SJCRH30 (cell line): Measurements from ENCODE around the gene FAM229A.

- RAMPAGE, long total RNA, result no peak
These were observed 65.2 kb upstream of the TINAGL1 start for GRCh38 chr1:31511078-31511532.

DNA sequence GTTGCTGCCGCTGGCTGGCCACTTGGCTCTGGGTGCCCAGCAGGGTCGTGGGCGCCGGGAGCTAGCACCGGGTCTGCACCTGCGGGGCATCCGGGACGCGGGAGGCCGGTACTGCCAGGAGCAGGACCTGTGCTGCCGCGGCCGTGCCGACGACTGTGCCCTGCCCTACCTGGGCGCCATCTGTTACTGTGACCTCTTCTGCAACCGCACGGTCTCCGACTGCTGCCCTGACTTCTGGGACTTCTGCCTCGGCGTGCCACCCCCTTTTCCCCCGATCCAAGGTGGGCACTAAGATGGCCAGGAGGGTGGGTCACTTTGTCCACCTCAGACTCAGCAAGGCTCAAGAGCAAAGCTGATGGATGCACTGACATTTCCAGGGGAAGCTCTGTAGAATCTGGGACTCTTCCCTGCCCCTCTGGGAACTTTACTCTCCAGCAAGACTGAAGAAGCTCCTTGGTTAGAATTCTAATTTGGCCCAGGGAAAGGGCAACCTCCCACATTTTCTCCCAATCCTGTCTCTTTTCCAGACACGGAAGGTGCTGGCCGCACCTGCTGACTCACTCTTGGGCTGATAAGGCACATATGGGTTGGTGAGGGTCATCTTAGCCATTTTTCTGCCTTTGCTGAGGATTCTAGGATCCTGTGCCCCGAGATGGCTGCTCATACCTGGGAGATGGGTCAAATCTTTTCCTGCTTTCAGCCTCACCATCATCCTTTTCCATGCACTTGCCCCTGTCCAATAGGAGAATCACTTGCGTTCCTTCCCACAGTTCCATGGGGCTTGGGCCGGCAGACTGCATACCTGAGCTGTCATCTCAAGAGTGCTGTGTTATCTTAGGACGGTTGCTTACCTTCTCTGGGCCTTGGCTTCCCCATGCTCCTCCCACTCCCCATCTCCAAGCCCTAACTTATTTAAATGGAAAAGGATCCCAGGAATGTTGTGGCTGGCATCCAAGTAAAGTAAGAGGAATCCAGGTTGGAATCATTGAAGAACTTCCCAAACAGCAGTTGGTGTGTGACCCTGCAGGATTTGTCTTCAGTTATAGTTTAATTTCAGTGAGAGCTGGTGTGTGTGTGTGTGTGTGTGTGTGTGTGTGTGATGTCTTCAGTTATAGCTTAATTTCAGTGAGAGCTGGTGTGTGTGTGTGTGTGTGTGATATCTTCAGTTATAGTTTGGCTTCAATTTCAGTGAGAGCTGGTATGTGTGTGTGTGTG lies 1.3 kb downstream of the TINAGL1 start:
- RAMPAGE, long total RNA, result no peak

GRCh38 chr1:31617949-31618644 lies 608 bp downstream of the HCRTR1 start:
- RAMPAGE, long total RNA, result no peak

DNA sequence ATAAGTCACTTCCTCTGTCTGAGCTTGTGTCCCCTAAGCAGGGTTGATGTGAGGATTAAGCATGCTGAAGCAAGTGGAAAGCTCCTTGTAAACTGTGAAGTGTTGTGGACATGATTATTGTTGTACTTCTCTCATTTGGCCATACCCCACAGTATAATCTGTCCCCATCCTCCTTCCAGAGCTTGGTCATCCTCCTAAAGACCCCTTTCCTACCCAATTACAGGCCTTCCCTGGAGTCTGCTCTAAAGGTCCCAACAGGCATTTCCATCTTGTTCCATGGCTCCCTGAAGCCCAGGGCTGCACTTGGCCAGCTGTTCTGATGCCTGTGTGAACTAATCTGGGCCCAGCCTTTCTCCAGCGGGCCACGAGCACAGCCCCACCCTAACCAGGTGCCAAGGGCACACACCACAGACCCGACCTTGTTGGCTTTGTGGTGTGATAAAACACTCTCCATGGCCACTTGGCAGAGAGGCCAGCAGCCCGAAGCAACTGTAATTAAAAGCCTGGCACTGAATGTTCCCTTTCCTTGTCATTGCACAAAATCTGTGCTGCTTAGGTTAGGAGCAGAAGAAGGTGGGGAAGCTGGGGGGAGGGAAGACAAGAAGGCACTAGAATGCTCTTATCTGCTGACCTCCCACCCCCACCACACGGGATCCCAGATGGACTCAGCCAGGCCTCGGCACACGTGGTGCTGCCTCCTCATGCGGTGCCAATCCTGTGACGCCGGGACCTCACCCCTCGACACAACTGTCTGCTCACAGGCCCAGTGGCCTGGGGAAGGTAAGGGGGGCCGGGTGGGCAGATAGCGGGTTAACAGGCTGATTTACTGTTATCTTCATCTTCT lies 9.8 kb downstream of the HCRTR1 start:
- RAMPAGE, long total RNA, result no peak

DNA sequence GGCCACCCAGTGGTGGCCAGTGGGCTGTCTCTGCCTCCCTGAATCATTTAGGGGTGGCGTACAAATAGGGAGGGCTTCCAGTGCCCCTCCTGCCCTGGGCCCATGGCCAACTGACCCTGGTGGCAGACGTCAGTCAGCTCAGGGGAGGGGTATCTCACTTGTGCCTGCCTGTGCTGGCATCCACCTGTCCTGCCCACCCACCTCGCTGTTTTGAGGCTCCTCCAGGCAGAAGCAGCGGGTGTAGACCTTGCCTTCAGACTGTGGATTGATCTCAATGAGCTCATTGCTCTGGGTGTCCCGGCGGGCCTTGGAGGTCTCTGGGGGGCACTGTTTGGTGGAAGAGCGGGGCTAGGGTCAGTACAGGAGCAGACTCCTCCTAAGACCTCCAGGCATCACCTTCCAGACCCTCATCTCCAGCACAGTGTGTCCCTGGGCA lies 7.0 kb downstream of the COL16A1 start:
- RAMPAGE, long total RNA, result no peak

GRCh38 chr1:31712490-31713203 lies 8.8 kb upstream of the COL16A1 start:
- RAMPAGE, long total RNA, result no peak

DNA sequence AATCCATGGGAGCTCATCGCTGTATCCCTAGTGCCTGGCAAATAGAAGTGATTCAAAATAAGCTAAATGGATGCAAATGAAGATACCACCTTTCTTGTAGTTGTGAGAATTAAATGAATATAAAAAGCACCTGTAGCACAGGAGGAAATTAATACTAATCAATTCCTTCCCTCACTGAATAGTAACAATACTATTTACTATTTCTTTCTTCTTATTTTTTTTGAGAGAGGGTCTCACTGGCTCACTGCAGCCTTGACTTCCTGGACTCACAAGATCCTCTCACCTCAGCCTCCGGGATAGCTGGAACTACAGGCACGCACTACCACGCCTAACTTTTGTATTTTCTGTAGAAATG lies 2.6 kb downstream of the PTP4A2 start:
- RAMPAGE, long total RNA, result no peak

GRCh38 chr1:31954583-31955280 lies 16.6 kb upstream of the PTP4A2 start:
- RAMPAGE, long total RNA, result no peak

- RAMPAGE, long total RNA, result no peak
These were observed 4.6 kb upstream of the KHDRBS1 start for GRCh38 chr1:32008986-32009544.

DNA sequence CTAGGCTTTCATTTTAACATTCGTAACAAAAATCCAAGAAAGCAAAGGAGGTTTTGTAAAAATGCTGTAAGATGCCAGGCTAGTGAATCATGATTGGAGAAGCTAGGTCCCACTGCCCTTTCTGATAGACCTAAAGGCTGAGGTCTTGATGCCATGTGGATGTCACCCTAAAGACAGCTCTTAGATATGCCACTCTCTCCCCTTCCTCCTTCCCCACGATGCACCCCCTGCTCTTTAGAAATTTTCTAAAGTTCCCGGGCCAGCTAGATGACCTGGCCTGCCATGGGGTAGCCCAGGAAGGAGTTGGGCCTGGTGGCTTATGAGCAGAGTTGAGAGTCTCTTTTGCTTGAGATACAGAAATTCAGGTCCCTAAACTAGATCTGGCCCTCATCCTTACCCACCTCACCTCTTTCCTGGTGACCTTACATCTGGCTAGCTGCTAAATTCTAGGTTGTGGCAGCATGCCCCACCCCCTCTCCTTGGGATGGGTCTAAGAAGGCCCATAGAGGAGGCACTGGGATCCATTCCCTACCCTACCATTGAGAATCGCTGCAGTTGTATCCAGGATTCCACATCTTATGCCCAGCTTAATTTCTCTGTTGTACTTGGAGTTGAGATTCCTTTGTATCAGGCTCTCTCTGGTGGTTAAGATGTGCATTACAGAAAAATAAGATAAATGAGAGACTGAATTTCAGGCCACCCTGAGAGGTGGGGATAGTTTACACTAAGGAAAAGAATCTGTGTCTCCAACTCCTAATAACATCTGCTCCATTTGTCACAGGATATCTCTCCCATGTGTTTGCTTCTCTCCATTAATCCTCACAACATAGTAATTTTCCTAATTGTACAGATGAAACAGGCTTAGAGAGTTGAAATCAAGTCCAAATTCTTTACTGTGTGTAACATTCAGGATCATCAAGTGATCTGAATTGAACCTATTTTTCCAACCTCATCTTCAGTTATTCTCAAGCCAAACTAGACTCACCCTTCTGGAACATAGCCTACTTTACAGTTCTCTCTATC lies 9.5 kb upstream of the TMEM39B start:
- RAMPAGE, long total RNA, result no peak

DNA sequence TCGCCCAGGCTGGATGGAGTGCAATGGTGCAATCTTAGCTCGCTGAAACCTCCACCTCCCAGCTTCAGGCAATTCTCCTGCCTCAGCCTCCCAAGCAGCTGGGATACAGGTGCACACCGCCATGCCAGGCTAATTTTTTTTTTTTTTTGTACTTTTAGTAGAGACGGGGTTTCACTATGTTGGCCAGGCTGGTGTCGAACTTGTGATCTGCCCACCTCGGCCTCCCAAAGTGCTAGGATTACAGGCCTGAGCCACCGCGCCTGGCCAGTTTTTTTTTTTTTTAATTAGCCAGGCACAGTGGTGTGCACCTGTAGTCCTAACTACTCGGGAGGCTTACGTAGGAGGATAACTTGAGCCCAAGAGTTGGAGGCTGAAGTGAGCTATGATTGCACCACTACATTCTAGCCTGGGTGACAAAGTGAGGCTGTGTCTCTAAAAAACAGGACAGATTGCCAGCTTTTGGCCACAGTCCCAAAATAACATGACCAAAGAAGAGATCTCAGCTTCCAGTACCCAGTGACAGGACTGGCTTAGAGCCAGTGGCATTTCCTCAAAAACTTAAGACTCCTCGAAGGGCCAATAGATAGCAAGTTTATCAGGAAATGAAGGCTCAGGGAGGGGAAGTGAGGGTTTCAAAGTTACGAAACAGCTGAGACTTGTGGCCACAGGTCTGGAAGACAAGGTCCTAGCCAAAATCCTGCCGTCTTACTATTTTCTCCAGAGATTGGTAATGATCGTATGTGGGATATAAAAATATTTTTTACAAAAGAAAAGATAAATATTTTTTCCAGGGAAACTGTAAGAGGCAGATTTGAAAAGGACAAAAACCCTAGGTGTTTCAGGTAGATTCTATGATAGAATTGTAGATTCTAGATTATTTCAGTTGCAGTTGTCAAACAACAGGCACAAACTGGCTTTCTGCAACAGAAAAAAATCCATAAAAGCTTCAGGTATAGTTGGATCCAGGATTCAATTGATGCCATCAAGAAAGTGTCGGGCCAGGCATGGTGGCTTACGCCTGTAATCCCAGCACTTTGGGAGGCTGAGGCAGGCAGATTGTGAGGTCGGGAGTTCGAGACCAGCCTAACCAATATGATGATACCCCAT lies 6.3 kb upstream of the TMEM39B start:
- RAMPAGE, long total RNA, result no peak

GRCh38 chr1:32108248-32109027 lies 582 bp downstream of the KPNA6 start:
- RAMPAGE, long total RNA, result no peak

GRCh38 chr1:32254956-32256033 lies 4.2 kb downstream of the LCK start:
- RAMPAGE, long total RNA, result no peak

- RAMPAGE, long total RNA, result no peak
These were observed 19.2 kb downstream of the MARCKSL1 start for GRCh38 chr1:32316808-32317274.

GRCh38 chr1:32322529-32323058 lies 13.4 kb downstream of the MARCKSL1 start:
- RAMPAGE, long total RNA, result no peak

- RAMPAGE, long total RNA, result no peak
These were observed 2.4 kb upstream of the MARCKSL1 start for GRCh38 chr1:32338271-32339021.

DNA sequence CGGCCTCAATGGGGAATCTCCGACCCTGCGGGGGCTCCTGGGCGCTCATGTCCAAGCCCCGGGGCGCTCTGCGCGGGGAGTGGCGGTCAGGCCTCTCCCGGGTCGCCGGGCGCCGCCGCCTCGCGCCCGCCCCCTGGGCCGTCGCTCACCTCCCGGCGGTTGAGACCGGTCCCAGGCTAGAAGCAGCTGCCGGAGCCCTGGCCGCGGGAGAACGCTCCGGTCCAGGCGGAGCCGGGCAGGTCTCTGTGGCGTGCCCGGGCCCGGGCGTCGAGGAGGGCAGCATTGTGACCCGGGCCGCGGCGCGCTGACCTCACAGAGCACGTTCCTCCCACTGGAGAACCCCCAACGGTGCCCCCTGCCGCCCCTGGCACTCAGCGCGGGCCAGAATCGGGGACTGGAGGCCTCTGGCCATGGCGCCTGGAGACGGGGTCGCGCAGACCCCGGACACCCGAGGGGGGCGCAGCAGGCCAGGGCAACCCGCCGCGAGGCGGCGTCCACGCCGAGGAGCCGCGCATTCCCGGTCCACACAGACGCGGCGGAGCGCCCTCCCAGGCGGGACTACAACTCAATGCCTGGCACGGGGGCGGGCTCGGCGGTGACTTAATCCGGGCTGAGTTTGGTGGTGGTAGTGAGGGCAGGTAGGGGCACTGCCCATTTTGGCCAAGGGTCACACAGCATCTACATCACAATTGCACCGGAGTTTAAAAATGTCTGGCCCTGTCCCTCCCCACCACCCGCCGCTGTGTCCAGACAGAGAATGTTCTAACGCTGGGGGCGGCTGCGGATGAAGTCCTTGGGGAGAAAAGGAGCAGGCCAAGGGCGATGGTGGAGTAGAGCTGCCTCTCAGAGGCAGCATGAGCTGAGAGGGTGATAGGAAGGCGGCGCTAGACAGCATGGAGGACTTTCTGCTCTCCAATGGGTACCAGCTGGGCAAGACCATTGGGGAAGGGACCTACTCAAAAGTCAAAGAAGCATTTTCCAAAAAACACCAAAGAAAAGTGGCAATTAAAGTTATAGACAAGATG lies at the start of gene FAM229A:
Gene FAM229A, minus strand, starts transcription at position 677 of the 1,025 bp plus-strand sequence.
- RAMPAGE, long total RNA, result no peak

DNA sequence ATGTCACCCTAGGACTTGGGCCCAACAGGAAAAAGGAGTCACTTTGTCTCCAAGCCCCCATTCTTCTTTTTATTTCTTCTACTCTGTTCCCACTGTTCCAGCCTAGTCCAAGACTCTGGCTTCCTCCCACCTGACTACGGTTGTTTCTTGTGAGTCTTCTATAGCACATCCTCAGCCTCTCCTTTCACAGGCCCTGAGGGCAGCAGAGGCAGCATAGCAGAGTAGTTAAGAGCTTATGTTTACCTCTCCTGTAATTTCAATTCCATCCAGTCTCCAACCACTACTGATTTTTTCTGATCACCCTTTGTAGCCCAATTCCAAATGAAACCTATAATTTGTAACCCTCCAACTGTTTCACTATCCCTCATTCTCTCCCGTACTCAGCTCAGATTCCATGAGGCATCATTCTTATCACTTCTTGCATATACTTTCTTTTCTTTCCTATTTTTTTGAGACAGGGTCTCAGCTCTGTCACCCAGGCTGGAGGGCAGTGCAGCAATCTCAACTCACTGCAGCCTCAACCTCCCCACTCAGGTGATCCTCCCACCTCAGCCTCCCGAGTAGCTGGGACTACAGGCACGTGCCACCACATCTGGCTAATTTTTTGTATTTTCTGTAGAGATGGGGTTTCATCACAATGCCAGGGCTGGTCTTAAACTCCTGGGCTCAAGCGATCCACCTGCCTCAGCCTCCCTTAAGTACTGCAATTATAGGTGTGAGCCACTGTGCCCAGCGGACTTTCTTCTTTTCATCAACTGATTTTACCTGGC lies 10.9 kb downstream of the TSSK3 start:
- RAMPAGE, long total RNA, result no peak

DNA sequence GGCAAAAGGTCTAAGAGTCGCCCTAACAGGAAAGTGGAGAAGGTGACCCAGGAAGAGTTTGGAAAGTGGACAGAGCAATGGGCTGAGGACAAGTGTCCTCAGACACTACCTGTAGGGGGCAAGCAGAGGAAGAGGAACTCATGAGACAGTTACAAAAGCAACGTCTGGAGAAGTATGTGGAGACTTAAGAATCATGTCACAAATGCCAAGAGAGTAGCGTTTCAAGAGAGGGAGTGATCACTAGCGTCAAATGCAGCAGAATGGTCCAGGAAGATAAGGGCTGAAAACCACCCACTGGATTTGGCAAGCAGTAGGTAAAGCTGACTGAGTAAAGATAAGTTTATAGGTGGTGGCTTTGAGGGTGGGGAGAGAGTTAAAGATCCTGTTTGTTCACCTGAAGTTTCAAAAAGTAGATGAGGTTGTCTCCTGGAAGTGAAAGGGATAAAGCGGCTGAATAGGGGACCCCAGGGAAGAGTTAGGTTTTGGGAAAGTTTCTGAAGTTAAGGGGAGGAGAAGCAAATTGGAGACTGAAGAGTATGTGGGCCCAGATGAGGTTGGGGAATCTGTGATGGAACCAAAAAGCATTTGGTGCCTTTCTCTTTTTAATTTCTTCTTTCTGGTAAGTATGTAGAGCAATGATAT lies 3.2 kb downstream of the BSDC1 start:
- RAMPAGE, long total RNA, result no peak

GRCh38 chr1:32447891-32448388 lies 16.9 kb upstream of the ZBTB8B start:
- RAMPAGE, long total RNA, result no peak